Fibroblast of villous mesenchyme (primary cell): ENCODE results near the gene SRI.

GRCh38 chr7:84009671-84010104 lies 184.9 kb downstream of the SEMA3A start:
- CAGE, long polyA plus RNA = no peak

- CAGE, long polyA plus RNA = no peak
Measured at GRCh38 chr7:84058510-84059113, 136.0 kb downstream of the SEMA3A start.

GRCh38 chr7:84092156-84092610 lies 102.4 kb downstream of the SEMA3A start:
- CAGE, long polyA plus RNA = no peak

DNA sequence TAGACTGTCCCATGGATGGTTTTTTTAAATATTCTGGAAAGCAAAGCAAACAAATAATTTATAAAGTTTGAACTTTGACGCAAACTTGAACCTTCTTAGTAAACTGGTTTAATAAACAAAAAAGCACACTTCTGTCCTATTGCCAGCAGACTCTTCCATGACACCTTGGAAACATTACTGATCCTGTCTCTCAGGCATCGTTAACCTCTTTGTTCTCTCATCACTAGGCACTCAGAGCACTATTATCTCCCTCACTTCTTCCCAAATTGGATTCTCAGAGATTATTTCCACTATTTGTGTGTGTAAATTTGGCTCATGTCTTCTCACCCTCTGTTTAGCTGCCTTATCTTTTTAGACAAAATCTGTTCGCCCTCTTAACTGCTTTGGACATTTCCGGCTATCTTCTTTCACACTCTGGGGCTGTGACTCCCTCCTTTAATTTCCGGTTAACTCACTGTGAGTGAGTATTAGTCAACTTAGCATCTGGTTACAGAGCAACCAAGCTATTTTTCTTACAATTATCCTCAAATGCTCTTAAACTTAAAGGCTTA lies 177.4 kb upstream of the SEMA3A start:
- CAGE, long polyA plus RNA = no peak

DNA sequence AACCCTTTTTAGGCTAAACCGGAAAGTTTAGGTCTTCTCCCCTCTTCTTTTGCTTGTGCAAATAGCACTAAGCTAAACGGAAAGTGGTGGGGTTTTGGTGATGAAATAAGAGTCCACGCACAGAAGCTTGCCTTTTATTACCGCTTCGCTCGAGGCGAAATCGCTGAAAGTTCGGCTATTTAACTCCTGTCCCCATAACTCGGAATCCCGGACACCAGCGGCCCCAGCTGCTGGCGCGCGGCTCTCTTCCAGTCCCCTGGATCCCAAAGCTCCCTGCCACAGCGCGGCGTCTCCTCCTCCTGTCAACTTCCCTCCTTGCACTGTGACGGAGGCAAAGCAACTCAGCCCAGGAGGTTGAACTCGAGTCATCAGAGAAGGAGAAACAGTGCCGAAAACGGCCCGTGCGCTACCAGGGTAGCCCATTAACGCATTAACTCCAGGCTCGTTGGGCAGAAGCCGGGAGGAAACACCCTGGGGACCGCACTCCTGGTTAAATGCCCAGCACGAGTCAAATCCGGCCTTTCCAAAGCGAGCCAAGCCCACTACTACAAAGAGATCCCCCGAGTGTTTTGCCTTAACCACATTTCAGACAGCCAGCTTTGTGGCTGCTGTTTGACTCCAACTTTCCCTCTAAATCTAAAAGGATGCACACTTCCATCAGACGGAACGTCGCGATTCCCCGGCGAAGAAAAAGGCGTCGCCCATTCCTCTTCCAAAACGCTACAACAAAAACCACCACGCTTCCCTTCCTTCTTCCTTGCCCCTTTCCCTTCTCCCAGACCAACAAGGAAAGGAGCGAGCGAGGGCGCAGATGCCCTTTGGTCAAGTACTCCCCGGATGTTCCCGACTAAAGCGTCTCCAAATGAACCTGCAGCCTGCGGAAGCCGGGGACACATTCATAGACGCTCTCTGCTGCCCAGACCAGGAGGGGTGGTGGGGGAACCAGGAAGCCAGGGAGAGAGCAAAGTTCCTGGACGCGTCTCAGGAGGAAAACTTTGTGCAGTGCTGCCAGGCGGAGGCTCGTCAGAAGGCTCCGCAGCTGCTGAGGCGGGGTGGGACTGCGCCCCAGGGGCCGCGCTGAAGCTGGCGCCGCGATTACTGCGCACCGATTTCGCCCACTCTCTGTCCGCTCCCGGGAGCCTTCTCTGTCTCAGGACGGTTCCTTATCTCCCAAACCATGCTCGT lies 1.1 kb downstream of the SEMA3D start:
- CAGE, long polyA plus RNA = no peak

- CAGE, long polyA plus RNA = no peak
Measured at GRCh38 chr7:87128858-87129525, 23.3 kb upstream of the DMTF1 start.

- CAGE, long polyA plus RNA = no peak
Measured at GRCh38 chr7:87475057-87475322, 490 bp downstream of the ABCB4 start.

- CAGE, long polyA plus RNA = no peak
Measured at GRCh38 chr7:87495275-87495866, 19.9 kb upstream of the ABCB4 start.

DNA sequence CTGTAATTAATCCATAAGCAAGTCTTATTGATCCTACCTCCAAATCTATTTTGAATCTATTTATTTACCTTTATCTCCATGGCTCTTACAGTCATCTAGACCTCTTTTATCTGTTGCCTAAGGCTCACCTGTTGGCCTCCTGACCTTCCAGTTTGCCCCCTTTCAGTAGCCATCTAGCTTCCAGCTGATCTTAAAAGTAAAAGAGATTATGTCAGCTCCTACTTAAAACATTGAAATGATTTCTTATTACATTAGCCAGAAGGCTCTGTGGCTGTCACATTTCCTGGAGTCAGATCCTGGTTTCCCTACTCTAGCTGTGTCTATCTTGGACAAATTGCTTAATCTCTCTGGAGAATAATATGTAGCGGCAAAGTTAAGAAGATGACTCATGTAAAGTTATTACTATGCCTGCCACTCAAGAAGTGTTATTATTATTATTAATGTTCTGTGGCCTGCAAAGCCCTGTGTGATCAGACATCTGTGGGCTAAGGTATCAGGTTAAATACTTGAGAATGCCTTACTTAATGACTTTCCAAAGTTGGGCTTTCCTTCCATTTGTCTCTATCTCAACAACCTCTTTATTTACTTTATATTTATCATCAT lies 107.1 kb downstream of the RUNDC3B start:
- CAGE, long polyA plus RNA = no peak

- CAGE, long polyA plus RNA = no peak
Measured at GRCh38 chr7:88200713-88201435, 19.0 kb downstream of the SRI start.

DNA sequence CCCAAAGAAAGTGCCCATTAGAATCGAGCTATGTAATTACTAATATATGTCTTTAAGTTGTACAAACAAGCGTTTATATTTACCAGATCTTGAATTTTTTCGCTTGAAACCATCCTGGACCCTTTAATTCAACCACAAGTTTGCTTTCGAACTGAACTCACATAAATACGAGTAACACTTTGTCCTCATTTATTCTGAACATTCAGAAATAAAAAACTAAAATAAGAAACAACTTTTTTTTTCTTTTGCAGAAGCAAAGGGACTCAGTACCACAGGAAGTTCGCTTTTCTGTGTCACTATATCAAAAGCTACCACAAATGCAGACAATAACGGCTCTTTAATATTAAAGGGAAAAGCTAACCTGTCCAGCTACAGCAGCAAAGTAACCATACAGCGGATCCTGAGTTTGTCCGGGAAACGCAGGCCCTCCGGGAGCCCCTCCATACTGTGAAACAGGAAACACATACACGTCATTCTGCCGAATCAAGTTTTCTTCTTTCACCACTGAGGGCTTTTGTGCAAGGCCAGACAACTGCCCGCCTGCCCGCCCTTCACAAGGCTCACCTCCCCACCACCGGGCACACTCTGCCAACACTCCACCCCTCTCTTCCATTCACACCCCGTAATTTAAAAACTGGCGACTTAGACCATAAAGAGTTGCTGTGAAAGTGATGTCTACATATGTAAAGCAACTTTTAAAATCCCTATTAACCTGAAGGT lies 1.2 kb downstream of the SRI start:
- CAGE, long polyA plus RNA = no peak

DNA sequence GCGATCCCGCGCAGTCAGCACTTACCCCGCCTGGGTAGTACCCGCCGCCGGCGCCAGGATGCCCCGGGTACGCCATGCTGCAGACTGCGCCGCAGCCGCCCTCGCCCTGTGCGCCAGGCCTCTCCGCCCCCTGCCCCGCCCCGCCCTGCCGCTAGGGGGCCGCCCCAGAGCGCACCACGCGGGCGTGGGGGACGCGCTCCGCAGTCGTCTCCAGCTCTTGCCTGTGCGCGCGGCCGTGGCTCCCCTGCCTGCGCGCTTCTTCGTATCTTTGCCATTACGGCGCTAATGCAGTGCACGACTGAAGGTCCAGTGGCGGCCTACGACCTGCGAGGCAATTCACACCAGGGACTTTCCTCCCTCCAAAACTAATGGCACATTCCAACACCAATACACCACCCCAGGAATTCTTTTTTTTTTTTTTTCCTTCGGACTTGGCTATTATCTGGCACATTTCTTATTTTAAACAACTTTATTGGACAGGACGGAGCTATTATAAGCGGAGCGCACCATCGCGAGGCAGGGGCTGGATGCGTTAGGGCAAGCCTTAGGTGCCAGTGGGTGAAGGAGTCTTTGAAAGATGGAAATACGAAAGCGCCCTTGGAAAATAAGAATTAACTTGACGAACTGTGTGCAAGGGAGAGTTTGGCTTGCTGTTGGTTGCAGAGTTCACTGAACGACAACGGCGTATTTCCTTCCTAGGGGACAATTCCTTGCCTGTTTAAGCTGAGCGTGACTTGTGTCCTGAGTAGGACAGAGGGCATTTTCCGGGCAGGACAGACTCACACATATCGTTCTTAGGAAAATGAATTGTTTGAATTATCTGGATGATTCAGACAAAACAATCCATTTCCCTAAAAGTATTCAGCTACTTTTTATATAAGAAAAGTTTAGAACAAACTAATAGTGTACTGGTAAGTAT lies at the start of gene SRI:
TSS of gene SRI (minus strand) at position 88 of the 919 bp plus-strand sequence.
- CAGE, long polyA plus RNA = start-site peak on the minus strand centred at position 103 of the sequence, 45 bp wide, 1,352 and 1,233 reads in 2 replicates

- CAGE, long polyA plus RNA = no peak
Measured at GRCh38 chr7:90596735-90597075, 584 bp downstream of the CDK14 start.

DNA sequence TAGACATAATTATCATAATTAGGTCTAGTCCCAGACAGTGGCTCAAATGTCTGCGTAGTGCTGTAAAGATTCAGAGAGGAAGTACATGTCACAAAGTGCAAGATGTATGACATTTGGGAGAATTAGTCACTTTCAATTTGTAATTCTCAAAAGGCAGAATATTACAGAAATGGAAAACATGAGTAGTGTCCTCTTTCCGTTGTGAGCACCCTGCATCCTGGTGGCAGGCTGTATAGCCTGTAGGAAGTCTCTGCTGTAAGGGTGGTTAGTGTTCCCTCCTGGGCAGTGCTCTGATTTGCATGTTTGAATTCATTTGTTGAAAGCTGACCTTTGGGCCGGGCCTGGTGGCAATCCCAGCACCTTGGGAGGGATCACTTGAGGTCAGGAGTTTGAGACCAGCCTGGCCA lies 17.0 kb downstream of the CDK14 start:
- CAGE, long polyA plus RNA = no peak

- CAGE, long polyA plus RNA = no peak
Measured at GRCh38 chr7:90777101-90777580, 181.0 kb downstream of the CDK14 start.

GRCh38 chr7:91941420-91941704 lies 700 bp downstream of the AKAP9 start:
- CAGE, long polyA plus RNA = no peak

GRCh38 chr7:92038257-92038920 lies 95.9 kb downstream of the CYP51A1 start:
- CAGE, long polyA plus RNA = no peak

DNA sequence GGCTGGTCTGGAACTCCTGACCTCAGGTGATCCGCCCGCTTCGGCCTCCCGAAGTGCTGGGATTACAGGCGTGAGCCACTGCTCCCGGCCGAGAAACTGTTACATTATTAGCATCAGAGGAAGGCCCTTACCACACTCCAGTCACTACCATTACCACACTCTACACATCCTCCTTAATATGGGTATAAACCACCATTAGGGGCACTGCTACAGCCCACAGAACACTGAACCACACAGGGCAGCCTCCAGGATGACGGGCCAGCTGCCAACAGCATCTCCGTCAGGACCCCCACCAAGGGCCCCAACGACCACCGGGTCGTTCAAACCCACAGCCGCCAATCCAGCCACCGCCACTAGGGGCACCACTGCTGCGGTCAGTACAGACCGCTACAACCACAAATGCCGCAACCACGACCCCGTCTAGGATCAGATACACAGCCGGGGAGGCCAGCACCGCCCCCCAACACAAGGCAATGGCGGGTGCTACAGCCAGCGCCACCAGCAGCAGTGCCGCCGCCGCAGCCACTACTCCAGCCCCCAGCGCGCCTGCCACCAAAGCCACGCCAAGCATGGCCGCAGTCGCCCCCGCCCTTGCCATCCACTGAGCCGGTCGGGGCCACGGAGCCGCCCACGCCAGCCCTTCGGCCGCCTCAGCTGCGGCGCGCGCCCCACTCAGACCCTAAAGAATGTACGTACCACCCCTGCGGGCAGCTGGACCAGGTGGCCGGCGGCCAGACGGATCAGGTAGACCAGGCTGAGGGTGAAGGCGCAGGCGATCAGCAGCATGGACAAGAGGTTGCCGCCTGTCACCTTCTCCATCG lies 590 bp downstream of the CYP51A1 start:
- CAGE, long polyA plus RNA = no peak

DNA sequence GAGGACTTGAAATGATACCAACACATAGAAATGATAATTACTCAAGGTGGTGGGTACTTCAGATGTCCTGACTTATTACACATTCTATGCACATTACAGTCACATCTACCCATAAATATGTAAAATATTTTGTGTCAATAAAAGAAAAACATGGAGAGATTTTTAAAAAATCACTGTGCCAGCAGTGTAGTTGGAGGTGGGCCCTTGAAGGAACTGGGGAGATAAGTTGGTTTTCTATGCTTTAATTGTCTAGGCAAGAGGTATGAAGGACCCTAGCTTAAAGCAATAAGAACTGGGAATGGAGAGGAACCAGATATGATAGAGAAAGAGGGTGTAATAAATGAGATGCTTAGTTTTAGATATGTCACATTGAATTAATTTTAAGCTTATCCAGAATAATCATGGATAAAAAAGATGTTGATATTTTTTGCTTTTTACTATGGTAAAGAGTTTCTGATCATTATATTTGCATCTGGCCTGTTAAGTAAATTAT lies 76.6 kb upstream of the GATAD1 start:
- CAGE, long polyA plus RNA = no peak

GRCh38 chr7:92425374-92425900 lies 21.8 kb upstream of the GATAD1 start:
- CAGE, long polyA plus RNA = no peak